Mesenchymal stem cell of the bone marrow (primary cell): ENCODE measurements around a stretch of chr9.

DNA sequence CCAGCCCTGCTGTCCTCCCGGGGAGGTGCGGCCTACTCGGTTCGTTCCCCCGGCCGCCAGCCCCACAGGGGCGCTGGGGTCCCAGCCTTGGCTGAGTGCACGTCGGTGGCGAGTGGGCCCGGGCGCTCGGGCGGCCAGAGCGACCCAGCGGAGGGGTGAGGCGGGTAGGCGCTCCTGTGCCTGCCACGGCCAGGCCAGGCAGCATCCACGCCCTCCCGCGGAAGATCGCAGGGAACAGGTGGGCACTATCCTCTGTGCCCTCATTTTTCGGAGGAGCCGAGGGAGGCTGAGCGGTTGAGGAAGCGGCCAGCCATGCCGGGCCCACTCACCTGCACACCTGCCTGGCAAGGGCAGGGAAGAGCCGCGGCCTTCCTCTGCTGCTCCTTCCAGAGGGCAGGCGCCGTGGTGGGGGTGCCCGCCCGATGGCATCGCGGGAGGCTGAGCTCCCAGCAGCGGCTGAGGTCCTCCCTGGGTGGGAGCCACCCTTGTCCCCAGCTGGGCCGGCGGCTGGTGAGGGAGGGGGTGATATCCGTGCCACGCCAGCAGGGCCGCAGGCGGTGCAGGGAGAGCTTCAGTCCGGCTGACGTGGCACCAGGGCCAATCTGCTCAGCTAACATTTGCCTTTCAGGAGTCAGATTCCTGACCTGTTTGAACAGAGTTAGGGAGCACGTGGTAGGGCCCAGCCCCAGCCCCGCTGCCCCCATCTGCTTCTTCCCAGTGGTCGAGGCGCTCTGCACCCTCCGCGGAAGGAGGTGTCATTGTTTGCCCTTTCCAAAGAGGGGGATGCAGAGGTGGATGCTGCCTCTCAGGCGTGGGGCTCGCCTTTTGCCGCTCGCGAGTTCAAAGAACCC lies 1.5 kb upstream of the SEC16A start:
- CAGE, long polyA plus RNA, result no peak

DNA sequence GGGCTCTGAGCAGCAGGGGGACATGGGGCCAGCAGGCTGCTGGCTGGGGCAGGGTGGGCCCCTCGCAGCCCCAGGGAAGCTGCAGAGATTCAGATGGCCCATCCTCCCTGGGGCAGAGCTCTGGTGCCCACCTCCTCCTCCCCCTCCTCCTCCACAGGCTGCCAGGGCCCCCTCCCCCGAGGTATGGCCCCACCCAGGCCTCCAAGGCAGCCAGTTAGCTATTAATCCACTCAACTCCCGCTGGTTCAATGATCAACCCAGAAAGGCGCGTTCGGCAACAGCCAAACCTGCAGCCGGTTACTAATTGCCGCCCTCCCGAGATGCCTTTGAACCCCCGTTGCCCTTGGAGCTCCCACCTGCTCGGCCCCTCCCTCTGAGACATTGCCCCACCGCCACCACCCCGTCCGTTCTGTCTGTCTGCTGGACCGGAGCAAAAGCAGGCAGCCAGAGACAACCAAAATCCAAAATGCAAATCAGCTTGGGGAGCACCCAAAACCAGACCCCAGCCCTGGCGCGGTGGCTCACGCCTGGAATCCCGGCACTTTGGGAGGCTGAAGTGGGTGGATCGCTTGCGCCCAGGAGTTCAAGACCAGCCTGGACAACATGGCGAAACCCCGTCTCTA lies 25.8 kb downstream of the NOTCH1 start:
- CAGE, long polyA plus RNA, result no peak

DNA sequence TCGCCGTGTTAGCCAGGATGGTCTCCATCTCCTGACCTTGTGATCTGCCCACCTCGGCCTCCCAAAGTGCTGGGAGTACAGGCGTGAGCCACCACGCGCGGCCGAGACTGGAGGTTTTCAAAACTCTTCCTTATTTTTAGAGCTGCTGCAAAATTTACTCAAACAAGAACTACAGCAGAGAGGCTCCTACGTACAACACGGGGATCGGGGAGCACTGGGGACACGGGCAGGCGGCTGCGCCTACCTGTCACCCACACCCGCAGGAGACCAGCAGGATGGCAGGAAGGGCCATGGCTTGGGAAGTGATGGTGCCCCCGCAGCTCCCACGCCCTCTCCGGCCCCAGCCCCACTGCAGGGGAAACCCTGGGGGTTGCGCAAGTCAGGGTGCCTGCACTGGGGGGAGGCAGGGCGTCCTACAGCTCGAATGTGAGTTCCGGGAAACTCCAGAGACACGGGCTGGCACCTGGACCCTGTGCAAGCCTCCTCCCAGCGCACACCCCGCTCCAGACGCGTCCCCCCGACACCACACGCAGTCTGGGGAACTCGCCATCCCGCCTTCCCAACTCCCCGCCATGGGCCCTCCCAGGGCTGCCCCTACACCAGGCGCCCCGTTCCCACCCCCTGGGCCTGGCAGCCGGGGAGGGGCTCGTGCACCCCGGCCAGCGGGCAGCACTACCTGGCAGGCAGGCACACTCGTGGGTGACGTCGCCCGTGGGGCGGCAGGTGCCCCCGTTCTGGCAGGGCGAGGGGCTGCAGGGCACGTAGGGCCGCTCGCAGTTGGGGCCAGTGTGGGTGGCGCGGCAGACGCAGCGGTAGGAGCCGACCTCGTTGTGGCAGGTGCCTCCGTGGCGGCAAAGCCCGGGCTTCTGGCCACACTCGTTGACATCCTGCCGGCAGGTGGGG lies 23.4 kb downstream of the NOTCH1 start:
- CAGE, long polyA plus RNA, result no peak

DNA sequence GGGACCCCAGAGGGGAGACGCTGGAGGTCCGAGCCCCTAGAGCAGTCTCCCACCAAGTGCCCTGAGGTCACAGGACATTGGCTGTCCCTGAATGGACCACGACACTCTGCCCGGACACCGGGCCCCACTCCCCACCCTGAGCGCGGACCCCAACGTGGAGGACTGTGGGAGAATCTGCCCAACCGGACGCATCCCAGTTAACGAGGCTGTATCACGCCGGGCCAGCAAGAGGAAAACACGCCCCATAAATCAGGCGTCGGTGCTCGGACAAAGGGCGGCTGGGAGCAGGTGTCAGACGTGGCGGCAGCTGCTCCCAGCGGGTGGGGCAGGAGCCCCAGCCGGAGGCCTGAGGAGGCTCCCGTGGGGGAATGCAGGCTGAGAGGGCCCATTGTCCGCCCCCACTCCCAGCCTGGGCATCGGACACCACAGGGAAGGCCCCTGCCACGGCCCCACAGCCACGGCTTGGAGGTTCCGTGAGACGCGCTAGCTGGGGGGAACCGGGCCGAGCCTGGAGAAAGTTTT lies 19.2 kb downstream of the NOTCH1 start:
- CAGE, long polyA plus RNA, result no peak

DNA sequence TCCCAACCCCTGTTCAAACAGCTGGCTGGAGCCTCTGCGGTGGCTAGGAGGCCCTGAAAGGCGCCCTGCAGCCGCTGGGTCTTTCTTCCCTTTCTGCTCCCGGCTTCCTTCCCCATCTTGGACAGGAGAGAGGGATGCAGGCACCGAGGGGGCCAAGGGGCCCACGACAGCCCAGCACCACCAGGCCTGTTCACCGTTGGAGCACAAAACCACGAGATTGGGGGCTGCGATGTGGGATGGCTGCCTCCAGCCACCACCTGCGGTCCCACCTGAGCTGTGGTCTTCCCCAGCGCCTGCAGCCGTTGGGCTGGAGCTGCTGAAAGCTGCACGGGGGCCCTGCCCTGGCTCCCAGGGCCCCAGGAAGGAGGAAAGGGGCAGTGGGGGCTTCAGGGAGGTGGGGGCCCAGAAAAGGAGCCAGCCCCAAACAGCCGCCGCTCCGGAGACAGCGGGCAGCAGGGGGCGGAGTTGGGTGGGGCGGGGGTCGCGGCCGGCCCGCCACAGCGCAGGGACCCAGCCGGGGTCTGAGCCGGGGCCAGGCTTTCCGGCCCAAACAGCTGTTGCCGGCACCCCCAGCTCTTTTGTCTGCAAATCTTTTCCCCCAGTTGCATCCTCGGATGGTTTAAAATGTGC lies 16.1 kb downstream of the NOTCH1 start:
- CAGE, long polyA plus RNA, result no peak

- CAGE, long polyA plus RNA, result no peak
These were observed 6.4 kb downstream of the NOTCH1 start for GRCh38 chr9:136539226-136540088.

- CAGE, long polyA plus RNA, result no peak
These were observed 2.0 kb downstream of the NOTCH1 start for GRCh38 chr9:136543566-136544589.

DNA sequence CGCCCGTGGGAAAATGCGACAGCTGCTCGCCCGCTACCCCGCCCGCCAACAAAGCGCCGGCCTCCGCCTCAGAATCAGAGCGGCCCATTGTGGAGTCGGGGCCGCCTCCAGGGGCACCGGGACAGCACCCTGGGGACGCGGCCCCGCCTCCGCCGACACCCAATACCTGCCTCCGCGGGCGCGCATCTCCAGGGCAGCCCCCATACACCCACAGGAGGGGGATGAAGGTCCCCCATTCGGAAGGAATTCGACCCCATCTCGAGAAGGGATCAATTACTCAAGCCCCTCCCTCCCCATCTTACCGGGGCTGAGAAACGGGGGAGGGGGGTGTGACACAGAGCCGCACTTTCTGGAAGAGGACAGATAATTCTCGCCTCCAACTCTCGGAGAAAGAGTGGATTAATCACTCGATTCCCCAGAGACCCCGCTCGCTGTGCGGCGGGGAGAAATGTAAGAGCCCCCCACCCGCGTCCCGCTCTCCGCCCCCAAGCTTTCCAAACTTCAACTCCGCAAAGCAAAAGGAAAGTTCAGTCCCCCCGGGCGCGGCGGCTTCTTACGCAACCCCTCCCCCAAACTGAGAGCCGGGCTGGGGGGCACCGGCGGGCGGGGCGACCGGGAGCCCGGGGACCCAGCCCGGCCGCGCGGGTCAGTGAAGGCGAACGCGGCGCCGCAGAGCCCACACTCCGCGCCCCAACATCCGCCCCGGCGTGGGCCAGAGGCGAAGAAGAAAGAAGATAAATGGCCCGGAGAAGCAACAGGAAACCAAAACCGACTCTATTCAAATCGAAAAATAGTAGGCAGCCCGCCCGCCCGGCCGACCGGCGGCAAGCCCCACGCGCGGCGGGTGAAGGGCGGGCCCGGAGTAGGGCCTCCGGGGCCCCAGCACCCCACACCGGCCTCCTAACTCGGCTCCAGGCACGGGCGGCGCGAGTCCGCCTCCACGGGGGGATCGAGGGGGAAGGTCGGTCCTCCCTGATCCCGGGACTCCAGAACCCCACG lies 959 bp downstream of the NOTCH1 start:
- CAGE, long polyA plus RNA, result no peak

GRCh38 chr9:136566858-136567336 lies 21.0 kb upstream of the NOTCH1 start:
- CAGE, long polyA plus RNA, result no peak

- CAGE, long polyA plus RNA, result no peak
These were observed 22.1 kb upstream of the NOTCH1 start for GRCh38 chr9:136567732-136568564.

DNA sequence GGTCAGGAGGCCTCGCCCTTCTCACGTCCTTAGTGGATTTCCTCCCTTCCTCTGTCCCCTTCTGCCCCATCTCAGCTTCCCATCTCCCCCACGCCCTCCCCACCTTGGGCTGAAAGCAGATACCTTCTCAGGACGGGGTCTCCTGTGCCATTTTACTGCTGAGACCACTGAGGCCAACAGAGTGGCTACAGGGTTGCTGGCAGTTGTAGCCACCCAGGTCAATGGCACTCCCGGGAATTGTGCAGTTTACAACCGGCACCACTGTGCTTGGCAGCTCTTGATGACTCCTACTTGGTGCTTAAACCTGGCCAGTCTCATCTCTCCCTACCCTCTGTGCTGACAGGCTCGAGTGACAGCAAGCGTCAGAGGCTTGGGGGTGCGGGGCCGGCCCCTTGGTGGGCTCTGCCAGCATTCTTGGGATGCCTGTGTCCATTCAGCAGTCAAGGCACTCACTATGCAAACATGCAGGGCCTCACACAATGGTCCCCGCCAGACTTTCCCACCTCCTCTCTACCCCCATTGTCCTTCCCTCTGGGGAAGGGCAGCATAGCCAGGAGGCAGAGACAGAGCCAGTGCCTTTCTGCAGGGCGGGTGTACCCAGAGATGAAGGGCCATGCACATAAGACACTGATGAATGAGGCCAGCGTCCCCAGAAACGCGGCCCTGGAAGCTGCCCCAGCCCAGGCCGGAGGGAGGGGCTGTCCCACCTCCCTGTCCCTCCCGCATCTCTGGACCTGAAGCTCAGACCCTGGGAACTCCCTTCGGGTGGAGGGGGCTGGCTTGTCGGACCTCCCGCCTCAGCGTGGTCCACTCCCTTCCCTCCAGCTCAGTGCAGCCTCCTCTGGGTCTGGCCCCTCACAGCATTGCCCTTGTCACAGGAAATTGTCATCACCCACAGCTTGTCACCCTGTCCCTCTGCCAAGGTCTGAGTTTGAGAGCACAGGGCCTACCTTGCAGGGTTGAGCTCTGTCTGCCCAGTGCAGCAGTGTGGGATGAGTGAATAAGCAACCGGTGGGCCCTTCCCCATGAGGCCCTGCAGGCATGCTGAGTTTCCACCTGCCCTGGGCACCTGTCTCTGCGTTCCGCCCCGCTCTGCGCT lies 26.3 kb upstream of the NOTCH1 start:
- CAGE, long polyA plus RNA, result no peak

GRCh38 chr9:136619664-136620290 lies 42.9 kb upstream of the EGFL7 start:
- CAGE, long polyA plus RNA, result no peak

DNA sequence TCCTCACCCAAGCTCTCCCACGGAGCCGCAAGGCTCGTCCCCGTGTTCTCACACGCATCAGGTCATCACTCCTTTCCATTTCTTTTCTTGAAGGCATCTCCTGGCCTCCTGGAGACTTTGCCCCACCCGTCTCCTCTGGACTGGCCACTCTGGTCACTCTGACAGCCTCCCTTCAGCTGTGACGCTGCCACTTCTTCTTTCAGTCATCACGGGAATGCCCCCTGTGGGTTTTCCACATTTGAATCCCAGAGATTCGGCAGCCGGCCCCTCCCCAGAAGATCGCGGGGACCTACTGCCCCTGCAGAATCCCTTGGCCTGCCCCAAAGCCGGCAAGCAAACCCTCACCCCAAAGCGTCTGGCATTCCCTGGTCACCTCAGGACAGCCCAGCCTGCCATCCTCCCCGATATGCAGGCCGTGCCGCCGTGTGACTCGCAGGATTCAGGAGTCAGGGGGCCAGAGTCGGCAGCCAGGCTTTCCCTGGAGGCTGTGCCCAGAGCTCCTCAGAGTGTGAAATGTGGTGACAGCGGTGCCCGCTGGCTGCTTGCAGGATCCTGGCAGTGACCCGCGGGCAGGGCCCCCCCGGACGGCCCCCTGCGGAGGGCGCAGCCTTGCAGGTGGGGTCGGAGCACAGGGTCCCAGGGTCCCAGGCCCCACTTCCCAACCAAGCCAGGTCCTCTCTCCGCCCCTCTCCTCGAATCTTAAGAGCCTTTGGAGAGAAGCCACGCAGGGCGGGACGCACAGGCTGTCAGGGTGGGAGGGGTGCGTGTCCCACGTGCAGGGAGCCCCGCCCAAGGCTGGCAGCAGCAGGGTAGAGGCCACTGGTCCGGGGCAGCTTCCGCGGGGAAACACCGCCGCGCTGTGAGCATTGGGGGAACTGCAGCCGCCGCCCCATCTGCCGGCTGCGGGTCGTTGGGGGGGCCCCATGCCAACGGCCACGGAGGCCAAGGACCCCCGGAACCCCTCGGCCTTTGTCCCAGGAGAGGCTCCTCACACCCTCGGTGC lies 18.6 kb upstream of the EGFL7 start:
- CAGE, long polyA plus RNA, result no peak

DNA sequence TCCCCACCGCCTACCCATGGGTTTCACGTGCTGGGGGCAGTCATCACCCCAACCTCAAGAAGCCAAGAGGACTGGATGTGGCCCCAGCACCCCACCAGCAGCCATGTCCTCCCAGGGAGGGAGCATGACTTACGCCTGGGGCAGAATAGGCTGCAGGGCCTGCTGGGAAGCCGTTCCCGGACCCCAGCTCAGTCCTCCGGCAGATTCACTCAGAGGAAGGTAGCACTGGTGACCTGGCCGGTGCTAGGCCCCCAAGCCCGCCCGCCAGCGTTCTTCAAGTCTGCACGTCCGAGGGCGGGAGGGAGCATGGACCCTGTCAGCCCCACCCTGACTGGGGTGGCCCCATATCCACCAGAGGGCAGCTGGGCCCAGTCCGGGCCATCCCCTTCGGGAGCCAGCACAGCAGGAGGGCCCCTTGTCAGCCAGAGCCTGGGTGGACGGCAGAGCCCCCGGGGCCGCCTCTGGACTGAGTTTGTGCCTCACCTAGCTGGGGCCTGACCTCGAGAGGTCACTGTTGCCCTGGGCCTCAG lies 16.9 kb upstream of the EGFL7 start:
- CAGE, long polyA plus RNA, result no peak

- CAGE, long polyA plus RNA, result no peak
These were observed 8.5 kb downstream of the DIPK1B start for GRCh38 chr9:136720516-136721636.

DNA sequence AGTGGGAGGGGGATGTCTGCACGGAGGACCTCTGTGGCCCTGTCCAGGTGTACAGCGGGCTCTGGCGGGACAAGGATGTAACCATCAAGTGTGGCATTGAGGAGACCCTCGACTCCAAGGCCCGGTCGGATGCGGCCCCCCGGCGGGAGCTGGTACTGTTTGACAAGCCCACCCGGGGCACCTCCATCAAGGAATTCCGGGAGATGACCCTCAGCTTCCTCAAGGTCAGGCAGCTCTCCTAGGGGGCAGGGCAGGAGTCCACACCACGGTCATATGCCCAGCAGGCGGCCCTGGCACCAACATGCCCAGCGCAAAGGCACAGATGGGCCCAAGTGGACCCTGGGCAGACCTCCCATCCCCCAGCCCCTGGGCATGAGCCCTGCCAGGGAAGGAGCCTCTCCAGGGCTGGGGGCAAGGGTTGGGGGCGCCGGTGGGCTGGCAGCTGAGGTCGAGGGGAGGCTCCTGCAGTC lies 9.7 kb downstream of the DIPK1B start:
- CAGE, long polyA plus RNA, result no peak

- CAGE, long polyA plus RNA, result no peak
These were observed 3.1 kb upstream of the AJM1 start for GRCh38 chr9:136838787-136840027.

DNA sequence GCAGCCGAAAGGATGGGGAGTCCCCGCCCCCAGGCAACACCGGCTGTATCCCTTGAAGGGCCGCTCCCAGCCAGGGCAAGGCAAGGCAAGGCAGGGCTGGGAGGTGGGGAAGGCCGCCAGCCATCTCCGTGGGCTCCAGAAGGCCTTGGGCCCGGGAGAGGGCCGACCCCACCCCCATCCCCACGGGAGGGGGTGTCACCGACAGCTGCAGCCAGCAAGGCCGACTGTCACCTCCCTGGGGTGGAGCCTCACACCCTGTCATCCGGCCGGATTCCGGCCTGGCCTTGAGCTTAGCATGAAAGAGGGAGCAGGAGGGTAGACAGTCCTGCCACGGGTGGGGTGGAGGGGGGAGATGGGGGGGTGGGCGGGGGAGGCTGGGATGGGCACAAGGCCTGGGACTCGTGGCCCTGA lies 381 bp downstream of the AJM1 start:
- CAGE, long polyA plus RNA, result no peak

- CAGE, long polyA plus RNA, result no peak
These were observed 5.9 kb downstream of the MAMDC4 start for GRCh38 chr9:136857759-136858653.

- CAGE, long polyA plus RNA, result no peak
These were observed 6.1 kb upstream of the TRAF2 start for GRCh38 chr9:136880222-136880664.